ENCODE measurements around the gene NET1.

DNA sequence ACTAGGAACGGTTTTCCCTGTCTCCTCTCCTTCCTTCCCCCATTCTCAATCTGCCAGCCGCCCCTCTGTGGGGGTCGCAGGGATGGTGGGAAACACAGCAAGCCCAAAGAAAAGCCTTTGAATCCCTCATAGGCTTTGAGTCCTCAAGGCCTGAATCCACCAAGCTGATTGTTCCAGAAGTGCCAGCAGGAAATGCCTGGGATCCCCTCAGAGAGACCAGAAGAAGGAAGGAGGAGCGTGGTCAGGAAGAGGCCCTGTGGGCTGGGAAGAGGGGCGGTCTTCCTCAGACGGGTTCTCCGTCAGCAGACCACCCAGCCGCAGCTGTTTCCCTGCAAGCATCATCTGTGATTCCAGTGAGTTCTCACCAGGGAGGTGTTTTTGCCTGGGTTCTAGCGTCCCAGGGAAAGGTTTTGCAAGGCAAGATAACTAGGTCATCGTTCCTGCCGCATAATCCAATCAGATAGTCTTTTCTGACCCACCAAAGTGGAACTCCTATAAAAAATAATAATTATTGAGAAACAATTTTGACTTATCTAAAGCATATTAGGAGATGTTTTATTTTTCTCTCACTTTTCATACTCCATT lies 190.1 kb upstream of the KLF6 start:
- PRO-cap, 7 experiments = no peak in any of the 7 experiments

- PRO-cap, 7 experiments = peak in 4 of 7 experiments; most common plus-strand start chr10:4035258 (in 1); most common minus-strand start chr10:4035441 (in 4)
Measured at GRCh38 chr10:4034721-4035764, 250.0 kb upstream of the KLF6 start.

DNA sequence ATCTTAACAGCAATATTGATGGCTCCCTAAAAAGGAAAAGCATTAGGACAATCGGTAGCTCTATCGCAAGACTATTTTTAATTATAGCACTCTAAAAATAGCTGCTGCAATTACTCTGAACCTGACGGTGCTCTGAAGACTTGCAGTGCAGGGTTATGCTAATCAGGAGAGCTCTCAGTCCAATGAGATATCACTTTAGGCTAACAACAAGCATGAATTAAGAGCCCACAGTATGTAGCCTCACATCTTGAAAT lies 515.9 kb upstream of the AKR1E2 start:
- PRO-cap, 7 experiments = no peak in any of the 7 experiments

DNA sequence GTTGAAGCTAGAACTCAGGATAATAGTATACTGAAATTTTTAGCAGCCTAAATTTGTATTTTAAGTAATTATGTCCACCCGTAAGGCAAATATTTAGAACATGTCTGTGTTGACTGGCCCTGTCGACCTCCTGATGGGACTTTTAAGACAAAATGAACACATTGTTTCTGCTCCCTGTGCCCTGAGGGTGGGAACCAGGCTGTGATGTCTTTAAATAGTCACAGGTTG lies 494.9 kb upstream of the AKR1E2 start:
- PRO-cap, 7 experiments = no peak in any of the 7 experiments

GRCh38 chr10:4344430-4345144 lies 481.4 kb upstream of the AKR1E2 start:
- PRO-cap, 7 experiments = no peak in any of the 7 experiments

GRCh38 chr10:4671236-4671891 lies 154.6 kb upstream of the AKR1E2 start:
- PRO-cap, 7 experiments = no peak in any of the 7 experiments

DNA sequence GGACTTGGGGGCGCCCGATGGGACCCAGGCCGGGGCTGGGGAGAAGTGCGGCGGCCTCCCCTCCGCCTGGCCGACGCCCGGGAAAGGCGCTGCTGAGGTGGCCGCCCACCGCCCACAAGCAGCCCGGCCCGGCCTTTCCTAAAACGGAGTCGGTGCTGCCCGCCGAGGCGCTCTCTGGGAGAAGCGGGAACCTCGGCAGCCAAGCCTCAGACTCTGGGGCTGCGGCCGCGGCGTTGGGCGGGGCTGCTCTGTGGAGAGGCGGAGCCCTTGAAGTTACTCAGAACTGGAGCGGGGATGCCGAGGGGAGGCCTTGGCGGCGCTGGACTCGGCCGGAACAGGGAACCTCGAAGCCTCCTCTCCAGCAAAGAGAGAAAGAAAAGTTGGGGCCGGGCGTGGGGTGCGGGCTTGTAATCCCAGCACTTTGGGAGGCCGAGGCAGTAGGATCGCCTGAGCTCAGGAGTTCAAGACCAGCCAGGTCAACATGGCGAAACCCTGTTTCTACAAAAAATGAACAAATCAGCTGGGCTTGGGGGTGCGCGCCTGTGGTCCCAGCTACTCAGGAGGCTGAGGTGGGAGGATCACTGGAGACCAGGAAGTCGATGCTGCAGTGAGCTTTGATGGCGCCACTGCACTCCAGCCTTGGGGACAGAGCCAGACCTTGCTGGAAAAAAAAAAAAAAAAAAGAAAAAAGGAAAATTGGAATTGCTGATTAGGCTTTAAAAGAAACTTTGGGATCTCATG lies 574 bp downstream of the AKR1E2 start:
- PRO-cap, 7 experiments = peak in 7 of 7 experiments; most common plus-strand start position 276 of the sequence (in 3); most common minus-strand start position 215 of the sequence (in 7)

DNA sequence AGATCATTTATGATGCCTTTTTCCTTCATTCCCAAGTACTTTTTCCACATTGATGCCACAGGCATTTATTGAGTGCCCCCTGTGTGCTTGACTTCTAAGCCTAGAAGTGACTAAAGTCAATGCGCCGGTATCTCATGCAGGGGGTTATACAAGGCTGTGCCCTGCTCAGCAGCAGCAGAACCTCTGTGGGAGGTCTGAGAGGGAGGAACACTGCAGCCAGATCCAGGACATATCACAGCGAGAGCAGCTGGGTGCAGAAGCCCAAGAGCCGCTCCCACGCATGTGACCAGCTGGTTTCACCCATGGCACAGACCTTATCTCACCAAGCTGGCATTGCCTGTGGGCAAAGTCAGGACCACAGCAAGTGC lies 31.7 kb upstream of the AKR1C1 start:
- PRO-cap, 7 experiments = no peak in any of the 7 experiments

DNA sequence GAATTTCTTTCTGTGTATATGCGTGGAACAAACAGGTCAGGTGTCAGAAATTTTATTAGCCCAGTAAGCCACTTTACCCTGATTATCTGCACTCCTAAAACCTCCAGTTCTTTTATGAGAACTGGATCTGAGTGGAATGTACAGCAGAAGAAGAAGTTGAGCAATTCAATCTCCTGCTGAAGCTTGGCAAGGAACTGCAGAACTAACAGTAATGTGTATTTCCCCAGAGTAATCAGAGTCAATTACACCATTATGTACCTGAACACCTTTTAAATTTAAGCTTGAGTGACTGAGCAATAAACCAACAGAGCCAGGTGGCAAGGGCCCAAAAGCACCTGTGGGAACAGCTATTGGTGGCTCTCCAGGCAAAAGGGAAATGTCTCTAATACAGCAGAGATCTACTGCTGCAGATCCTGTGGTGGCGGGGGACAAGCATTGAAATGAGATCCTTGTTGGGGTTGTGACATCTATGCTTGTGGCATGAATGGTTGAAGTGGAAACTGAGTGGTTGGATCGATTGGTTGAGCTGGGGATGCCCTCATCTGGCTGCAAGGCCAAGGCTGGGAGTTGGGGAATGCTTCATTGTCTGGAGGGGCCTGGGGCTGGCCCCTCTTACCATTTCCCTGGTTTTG lies 40.1 kb upstream of the AKR1C2 start:
- PRO-cap, 7 experiments = no peak in any of the 7 experiments

GRCh38 chr10:5101867-5102584 lies 7.8 kb downstream of the AKR1C3 start:
- PRO-cap, 7 experiments = no peak in any of the 7 experiments

- PRO-cap, 7 experiments = no peak in any of the 7 experiments
Measured at GRCh38 chr10:5197737-5198088, 1.1 kb downstream of the AKR1C4 start.

DNA sequence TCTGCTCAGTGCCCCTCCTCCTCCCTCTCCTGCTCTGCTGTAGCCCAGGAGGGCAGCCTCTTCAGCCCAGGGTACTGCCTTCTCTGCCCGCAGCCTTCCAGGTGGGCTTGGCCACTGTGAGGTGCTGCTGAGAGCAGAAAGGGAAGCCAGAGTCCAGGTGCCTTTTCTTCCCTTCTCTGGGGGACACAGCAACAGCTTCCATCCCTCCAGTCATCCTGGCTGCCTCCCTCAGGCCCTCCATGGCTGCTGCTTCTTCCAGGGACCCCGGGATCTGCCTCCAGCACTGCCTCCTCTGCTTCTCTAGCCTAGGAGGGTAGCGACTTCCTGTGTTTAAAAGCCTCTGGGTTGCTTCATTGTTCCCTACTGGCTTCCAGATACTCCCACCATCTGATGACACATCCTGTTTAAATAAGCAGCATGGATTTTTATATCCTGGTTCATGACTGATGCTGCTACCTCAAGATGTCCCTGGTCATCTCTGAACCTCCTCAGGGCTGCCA lies 55.7 kb downstream of the AKR1C4 start:
- PRO-cap, 7 experiments = no peak in any of the 7 experiments

DNA sequence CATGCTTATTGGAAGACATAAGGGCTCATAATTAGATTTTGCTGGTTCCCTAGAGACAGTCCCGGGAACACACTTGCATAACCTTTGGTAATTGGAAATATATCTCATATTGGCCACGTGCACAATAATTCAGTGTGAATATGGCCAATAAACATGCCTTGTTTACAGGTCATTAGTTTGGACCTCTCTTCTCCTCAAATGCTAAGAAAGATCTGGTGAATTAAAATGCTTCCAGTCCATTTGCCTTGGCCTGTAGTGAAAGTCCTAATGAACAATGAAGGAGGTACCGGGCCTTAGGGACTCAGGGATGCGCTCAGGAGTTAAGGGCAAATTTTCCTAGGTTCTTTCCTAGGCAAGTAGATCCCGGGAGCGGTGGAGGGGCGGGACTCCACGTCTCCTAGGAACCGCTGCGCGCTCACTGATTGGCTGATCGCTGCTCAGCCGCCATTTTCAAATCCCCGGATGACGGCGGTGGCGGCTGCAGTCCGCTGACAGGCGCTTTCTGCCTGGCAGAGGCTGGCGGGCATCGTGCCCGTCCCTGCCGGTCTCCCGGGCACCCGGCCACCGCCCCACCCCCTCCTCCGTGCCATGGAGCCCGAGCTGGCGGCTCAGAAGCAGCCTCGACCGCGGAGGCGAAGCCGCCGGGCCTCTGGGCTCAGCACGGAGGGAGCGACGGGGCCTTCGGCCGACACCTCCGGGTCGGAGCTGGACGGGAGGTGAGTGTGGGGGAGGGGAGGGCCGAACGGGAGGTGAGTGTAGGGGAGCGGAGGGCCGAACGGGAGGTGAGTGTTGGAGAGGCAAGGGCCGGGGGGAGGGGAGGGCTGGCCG lies at the start of gene NET1:
Gene NET1 (plus strand): TSS at position 453 of the 828 bp plus-strand sequence.
- PRO-cap, 7 experiments = peak in 7 of 7 experiments; most common plus-strand start position 453 of the sequence (in 6)

DNA sequence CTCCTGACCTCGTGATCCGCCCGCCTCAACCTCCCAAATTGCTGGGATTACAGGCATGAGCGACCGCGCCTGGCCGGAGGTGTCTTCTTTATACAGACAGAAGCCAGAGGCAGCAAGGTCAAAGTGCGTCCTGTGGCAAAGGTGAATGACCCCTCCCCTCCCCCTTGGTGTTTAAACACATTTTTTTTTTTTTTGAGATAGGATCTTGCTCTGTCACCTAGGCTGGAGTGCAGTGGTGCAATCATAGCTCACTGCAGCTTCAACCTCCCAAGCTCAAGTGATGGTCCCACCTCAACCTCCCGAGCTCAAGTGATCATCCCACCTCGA lies 3.6 kb downstream of the CALML3 start:
- PRO-cap, 7 experiments = no peak in any of the 7 experiments

- PRO-cap, 7 experiments = no peak in any of the 7 experiments
Measured at GRCh38 chr10:5582959-5583347, 58.2 kb downstream of the CALML3 start.

DNA sequence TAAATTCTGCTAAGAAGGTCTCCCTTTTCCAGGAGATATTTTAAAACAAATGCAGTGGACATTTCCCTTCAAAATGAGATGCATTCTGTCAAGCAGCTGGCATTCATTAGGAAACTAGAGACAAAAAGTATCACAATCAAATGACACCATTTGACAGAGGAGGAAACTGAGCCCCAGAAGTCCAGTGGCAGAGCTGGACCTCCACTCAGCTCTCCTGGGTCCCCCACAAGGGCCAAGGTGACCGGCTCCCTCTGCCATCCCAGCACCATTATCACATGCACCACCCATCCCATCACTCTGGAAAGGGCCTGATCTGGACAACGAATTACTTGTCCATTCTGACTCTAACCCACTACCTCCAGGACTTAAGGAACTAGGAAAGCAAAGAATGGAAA lies 57.3 kb downstream of the ASB13 start:
- PRO-cap, 7 experiments = no peak in any of the 7 experiments

DNA sequence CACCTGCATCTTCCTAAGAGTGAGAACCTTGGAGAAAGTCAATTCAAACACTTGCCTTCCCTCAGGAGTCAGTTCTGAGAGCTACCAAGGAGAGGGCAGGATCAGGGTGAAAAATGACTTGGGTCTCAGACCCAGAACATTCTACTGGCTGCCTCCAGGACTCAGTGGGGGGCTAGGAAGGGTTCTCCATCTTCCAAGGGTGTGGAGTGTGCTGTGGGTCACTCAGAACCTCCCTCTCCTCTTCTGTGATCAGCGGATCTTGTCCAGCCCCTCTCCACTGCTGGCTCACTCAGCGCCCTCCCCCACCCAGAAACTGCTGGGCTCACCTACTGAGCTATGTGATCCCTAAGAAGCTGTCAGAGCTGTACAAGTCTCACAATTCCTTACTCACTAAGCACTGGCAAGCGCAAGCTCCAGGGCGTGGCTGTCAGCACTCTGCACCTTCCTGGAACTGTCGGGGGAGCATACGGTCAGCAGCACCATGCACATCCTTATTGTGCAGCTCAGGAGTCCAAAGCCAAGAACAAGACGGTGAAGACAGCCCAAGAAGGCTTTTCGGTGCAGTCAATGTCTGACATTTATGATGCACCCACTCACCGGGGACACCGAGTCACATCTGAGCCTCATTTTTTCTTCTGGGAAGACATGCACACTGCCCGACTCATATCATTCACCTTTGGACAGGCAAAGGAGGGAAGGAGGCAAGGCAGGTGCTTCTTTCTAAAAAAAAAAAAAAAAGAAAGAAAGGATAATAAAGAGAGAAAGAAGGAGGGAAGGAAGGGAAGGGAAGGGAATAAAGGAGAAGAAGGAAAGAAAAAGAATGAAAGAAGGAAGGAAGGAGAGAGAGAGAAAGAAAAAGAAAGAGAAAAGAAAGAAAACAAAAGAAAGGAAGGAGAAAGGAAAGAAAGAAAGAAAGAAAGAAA lies 56.4 kb downstream of the ASB13 start:
- PRO-cap, 7 experiments = no peak in any of the 7 experiments

GRCh38 chr10:5639247-5640369 lies 26.8 kb downstream of the ASB13 start:
- PRO-cap, 7 experiments = no peak in any of the 7 experiments

DNA sequence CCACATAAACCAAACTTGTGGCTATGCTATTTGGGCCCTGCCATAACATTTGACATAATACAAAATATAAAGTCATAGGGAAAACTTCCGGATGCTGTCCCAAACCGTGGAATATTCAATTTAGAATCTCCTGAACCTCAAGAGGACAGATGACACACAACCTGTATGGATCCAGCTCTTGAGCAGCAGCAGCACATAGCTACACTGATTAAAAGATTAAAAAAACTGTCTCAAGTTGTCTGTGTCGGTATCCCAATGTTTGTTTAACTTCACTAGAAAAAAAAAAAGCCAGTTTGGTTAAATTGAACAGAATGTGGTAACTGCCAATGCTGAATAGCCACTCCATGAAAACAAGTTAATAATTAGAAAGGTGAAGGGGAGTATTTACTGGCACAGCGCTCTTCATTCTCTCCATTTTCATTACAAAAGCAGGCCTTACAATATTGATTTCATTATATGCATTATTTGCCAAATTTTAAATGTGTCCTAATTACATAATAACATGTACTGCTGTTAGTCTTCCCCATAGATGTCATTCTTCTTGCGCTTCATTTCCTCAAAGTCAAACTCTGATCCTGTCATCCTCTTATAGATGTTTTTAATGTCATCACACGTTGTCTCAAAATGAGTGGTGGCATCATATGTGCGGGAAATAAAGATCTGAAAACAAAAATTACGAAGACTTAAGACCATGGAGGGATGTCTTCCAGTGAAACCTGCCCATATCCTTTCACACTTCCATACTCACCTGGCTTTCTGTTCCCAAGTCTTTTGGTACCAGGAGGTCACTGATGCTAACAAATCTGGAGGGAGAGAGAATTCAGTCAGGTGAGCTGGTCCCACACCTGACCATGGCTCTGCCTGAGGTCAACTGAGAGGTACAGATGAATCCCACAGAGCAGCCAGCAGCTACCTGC lies 47.5 kb downstream of the GDI2 start:
- PRO-cap, 7 experiments = no peak in any of the 7 experiments

GRCh38 chr10:5774359-5775064 lies 38.7 kb downstream of the GDI2 start:
- PRO-cap, 7 experiments = no peak in any of the 7 experiments